ENCODE measurements around a stretch of chr2.

- PRO-cap = no peak
These were observed 2.3 kb downstream of the ITM2C start for GRCh38 chr2:230866721-230867748.

- PRO-cap = no peak
These were observed 4.6 kb downstream of the ITM2C start for GRCh38 chr2:230869381-230869694.

DNA sequence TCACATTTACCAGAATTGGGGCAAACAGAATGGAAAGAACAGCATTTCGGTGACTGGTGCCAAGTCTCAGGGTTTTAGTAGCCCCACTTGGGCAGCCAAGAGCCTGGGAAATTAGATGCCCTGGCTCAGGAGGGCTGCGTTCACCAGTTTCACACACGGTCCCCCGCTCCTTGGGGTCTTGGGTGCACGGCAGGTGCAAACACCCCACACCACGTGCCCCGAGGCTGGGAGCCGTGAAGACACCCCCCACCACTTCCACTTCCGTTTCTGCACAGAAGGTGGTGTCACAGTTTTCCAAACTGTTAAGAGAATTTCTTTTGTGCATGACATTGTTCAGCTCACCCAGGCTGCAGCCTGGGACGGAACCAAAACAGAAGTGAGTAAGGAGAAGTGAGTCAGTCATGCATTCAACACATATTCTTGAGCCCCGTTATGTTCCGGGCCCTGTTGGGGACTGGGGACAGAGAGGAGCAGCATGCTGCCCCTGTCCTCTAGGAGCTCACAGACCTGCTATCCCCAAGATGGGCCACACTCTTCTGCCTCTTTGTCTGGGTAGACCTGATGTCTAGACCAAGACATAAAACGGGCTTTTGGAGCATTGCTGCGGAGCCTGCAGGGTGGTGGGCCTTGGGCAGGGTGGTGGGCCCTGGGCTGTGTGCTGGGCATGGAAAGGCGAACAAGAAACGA, 29.6 kb downstream of the ITM2C start:
- PRO-cap = no peak

DNA sequence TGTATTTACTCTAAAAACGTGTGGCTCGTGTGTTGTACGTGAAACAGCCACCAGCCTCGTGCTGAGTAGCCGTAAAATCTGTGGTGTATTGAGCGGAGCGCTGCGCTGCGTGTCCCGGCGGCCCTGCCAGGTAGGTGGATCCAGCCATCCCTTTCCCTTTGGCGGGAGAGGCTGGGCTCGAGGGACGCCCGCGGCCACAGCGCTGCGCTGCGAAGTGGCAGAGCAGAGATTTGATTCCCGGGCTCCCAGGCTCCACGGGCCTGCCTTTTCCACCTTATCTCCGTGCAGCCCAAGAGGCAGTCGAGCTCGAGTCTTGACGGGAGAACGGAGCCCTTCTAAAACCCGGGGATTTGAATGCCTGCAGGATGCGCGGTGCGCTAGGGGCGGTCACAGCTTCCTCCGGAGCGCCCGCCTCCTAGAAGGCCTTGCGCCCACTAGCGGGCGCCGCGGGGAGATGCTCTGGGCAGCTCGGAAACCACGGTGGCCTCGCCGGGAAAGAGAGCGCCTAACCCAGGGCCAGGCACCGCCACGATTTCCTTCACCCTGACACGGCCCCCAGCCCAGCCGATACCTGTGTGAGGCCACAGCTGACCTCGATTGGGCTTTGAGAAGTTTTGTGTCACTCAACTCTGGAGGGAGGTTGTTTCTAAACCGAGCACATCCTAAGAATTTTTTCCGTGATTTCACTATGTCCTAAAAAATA, 3.9 kb upstream of the PSMD1 start:
- PRO-cap = bidirectional peak, plus-strand start at position 500 of the sequence, minus-strand start at position 376 of the sequence

GRCh38 chr2:231107772-231108387, 17.0 kb downstream of the HTR2B start:
- PRO-cap = no peak

- PRO-cap = no peak
These were observed 14.2 kb downstream of the HTR2B start for GRCh38 chr2:231110688-231111004.

- PRO-cap = no peak
These were observed 82.8 kb downstream of the ARMC9 start for GRCh38 chr2:231281168-231281792.

DNA sequence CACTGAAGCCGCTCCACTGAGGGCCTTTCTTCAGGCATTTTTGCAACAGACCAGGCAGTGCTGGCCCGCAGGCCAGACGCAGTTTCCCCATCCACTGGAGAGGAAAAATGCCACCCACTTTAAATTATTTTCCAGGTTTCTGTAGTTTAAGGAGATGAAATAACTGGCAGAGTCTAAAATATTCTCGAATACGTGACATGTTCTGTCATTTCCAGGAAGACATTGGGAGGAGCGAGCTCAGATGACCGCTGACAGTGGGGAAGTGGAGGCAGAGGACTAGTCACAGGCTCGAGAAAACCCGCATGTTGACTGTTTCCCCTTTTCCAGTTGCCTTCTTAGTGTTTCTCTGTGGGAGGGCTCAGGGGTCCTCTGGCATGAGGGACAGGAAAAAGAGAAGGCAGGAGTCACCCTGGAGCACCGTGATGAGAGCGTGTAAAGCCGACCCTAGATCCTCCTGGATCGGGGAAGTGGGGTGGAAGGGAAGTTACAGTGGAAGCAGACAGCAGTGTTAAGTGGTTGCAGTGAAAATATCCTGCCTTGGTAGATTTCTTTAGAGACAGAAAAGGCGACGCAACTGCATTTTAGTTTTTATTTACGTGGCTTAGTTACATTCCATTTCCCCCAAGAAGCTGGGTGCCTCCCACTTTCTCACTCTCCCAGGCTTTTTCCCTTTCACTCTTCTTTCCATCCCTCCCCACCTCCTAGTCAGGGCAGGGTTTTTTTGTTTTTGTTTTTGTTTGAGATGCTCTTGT, 53.1 kb upstream of the B3GNT7 start:
- PRO-cap = no peak

- PRO-cap = no peak
These were observed 13.0 kb upstream of the B3GNT7 start for GRCh38 chr2:231382583-231382807.

- PRO-cap = no peak
These were observed 18.6 kb downstream of the B3GNT7 start for GRCh38 chr2:231413941-231414665.

GRCh38 chr2:231455321-231455710, 9.0 kb downstream of the NCL start:
- PRO-cap = no peak

DNA sequence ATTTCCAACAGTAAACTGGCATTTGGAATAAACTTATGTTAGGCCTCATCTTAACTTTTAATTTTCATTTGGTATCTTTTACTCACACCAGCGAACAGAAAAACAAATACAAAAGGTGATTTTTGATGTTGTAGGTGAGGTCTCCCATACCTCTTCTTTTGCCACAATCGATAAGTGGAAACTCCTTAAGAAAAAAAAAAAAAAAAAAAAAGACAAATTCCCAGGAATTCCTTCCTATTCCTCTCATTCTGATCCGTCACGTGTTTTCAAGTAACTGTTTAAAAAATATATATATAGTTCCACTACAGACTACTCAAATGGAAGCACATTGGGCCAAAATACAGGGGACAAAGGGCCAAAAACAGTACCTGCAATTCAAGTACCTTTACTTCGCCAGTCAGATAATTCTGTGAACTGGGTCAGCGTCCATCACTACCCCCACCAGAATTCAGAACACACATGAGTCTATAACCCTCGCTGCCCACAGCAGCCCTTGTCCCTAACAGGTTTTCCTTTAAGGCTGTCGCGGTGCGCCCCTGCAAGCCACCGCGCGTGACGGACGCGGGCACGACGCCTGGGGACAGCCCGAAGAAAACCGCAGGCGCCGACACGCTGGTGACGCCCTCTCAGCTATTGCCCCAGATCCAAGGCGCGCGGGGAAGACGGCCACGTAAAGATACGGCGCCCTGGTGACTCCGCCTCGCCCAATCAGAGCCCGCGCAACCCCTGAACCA, 16.4 kb downstream of the NMUR1 start:
- PRO-cap = unidirectional peak, plus-strand start at position 400 of the sequence; bidirectional peak, plus-strand start outside the sequence, minus-strand start at position 651 of the sequence

- PRO-cap = bidirectional peak, plus-strand start at chr2:231514577, minus-strand start at chr2:231514364
These were observed 15.6 kb downstream of the NMUR1 start for GRCh38 chr2:231514448-231515224.

- PRO-cap = no peak
These were observed 8.9 kb downstream of the TEX44 start for GRCh38 chr2:231601433-231602089.

- PRO-cap = no peak
These were observed 12.4 kb downstream of the TEX44 start for GRCh38 chr2:231605169-231605357.

- PRO-cap = no peak
These were observed 20.0 kb downstream of the TEX44 start for GRCh38 chr2:231612756-231612945.

DNA sequence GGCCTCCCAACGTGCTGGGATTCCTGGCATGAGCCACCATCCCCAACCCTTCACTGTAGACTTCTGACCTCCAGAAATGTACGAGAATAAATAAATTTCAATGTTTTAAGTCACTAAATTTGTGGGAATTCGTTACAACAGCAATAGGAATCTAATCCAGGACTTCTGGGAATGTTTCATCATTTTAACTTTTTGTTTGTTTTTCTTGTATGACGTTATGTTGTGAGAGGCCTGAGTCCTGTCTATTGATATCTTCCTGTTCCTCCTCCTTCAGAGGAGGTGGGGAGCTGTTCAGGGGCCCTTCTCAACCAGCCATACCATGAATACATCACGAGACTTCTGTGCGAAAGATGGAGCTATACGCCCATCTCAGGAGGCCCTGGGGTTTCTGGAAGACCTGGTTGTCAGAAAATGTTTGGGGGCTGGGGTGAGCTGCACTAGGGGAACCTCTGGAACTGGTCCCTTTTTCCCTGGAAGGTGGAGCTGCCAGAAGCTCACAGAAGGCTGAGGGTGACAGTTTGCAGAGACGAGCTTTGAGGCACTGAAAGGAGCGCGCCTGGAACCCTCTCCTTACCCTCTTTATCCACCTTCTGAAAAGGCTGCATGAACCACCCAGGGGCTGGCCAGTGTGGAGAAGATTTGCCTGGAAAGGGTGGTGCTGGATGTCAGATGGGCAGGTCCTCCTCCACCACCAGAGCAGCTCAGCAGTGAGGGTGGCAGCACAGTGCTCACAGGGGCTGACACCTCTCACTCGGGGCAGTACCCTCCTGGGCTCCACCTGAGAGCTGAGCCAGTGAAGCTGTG, 40.3 kb downstream of the TEX44 start:
- PRO-cap = no peak

DNA sequence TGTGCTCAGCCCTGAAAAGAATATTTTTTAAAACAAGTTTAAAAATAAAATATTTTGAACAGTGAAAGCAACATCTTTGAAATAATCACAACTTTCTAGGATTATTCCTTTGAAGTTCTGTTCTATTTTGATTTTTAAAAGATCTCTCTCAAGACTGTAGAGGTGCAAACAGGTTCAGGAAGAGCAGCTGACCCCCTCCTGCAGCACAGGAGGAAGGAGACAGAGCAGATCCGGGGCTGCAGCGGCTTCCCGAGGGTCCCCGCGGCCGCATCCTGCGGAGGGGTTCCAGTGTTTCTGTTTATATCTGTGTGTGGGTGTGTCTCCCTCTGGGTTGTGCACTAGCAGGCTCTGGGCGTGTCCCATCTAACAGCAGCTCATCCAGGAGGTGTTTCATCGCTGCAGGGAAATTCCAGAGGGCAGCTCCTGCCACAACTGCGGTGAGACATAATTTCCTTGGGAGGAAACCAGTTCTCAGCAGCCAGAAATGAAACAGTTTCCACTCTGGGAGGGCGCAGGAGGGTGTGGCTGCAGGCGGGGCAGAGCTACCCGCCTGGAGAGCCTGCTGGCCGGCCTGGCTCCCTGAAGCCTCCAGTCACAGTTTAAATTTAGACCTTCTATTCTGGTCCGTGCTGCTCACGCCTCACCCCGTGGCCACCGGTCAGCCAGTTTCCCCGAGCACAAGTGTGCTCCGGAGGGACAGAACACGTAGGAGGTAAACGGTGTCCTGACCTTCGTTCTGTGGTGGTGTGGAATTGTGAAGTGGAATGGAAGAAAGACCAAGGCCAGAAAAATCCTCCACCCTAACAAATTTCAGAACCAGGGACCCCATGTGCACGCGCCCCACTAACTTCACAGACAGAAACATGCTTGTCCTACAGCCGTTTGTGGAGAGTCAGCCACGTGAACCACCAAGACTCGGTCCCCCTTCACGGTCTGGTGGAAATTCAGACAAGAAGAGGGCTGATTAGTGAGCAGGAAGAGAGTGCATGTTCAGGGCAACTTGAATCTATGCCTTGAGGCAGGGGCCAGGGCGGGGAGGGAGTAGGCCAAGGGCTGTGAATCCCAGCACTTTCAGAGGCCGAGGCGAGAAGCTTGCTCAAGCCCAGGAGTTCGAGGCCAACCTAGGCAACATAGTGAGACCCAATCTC, 50.1 kb downstream of the TEX44 start:
- PRO-cap = bidirectional peak, plus-strand start at position 278 of the sequence, minus-strand start at position 274 of the sequence; bidirectional peak, plus-strand start at position 412 of the sequence, minus-strand start at position 312 of the sequence

DNA sequence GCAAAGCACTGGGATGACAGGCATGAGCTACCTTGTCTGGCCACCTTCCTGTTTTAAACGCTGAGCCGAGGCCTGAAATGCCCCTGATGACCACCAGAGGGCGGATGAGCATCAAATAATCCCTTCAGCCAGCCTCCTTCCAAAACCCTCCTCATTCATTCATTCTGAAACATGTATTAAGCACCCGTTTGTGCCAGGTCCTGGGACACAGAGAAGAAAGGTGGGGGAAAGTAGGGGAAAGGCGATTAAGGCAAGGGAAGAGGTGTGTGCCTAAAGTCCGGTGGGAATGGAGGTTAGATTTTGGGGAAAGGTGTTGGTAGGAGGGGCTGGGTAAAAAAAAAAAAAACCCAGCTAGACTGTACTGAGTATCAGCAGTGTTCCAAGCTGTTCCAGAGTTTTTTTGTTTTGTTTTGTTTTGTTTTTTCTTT, 30.6 kb upstream of the PTMA start:
- PRO-cap = no peak

DNA sequence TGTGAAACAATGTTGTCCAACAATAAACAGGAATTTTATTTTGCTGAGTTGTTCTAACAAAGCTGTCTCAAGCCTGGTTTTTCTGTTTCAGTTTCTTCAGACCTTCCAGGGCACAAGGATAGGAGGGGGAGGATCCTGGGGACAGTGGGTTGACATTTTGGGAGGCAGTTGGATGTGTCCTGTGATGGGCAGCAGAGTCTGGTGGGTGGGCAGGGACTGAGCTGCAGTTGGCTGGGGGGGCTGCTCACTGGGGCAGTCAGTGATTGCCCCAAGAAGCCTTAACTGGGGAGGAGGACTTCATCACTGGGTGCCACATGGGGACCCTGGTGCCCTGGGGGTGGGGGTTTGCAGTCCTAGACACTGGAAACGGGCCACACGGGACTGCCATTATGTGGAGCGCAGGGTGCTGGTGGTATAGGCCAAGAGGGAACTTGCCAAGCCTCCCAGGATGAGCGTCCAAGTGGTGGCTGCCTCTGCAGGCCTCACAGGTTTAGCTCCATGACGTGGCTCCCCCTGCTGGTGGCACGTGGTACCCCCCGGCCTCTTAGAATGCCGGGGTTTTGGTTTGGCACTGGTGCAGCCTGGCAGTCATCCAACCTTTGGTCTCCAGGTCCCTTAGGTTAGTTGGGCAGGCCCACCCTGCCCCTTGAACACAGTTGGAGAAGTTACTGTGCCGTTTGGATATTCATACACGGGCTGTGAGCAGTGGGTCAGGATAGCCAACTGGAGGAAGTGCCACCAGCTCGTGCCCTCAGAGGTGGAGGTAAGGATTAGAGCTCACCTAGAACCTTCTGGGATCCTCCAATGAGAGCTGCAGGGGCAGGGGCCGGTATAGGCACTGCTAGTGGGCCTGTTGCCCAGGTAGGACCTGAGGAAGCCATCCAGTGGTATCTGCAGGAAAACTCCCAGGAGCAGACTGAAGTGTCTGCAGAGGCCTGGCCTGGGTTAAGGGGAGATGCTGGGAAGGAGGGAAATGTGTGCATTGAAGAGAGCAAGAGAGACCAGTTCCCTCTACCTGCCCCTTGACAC, 5.5 kb downstream of the PTMA start:
- PRO-cap = bidirectional peak, plus-strand start at position 472 of the sequence, minus-strand start at position 462 of the sequence

Data from neuron (in vitro differentiated cells).